BJ (cell line): ENCODE measurements around a stretch of chr12.

DNA sequence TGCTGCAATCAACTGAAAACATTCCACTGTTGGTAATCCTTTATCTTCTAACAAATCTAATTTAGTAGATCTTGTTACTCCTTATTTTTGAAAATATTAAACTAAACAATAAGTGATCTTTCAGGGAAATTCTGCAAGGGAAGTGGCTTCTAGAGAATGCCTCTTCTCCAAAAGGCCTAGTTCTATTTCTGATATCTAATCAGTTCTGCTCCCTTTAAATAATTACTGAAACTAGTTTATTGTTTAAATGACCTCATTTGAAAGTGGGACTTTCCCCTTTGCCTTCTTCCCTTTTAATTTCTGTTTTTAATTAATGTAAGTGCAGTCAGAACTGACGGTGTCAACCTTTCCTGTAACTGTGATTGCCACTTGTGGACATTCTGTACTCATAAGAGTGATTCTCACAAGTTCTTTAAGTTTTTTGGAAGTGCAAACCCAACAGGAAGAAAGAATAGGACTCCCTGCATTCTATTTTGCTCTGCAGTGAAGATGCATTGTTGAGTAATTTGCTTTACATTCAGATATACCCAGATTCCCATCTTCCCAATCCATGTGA is 265.4 kb upstream of the PLEKHG7 start:
- CAGE, long polyA plus RNA = no peak
- RRBS = no CpG with 5 or more reads among the region's 1 CpG

GRCh38 chr12:92546128-92546638 is 156.6 kb upstream of the PLEKHG7 start:
- CAGE, long polyA plus RNA = no peak
- RRBS = no CpG with 5 or more reads among the region's 4 CpGs

GRCh38 chr12:92547740-92548343 is 154.9 kb upstream of the PLEKHG7 start:
- CAGE, long polyA plus RNA = no peak
- RRBS = no CpG with 5 or more reads among the region's 2 CpGs

DNA sequence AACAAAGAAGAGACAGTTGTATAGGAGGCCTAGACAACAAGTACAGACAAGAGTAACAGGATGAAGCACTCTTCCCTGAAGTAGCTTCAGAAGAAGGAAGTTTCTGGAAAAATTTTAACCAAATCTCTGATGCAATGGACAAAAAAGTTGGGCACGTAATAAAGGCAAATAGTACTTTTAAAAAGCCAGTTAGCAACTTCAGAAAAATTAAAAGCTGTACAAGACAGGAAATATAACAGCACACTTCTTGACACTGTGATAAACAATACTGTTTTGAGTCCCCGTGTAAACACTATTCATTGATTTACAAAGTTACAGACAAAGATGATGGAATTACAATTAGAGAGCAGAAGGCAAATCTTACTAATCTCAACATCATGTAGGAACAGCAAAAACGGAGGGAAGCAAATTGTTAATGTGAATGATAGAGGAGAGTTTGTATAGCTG is 134.0 kb upstream of the PLEKHG7 start:
- CAGE, long polyA plus RNA = no peak
- RRBS = no CpG with 5 or more reads among the region's 3 CpGs

- CAGE, long polyA plus RNA = no peak
- RRBS = no CpG with 5 or more reads among the region's 3 CpGs
Measured at GRCh38 chr12:92819272-92819803, 109.8 kb downstream of the EEA1 start.

GRCh38 chr12:92852875-92853074 is 76.3 kb downstream of the EEA1 start:
- CAGE, long polyA plus RNA = no peak
- RRBS = no CpG with 5 or more reads among the region's 1 CpG

- CAGE, long polyA plus RNA = no peak
- RRBS = no CpG with 5 or more reads among the region's 9 CpGs
Measured at GRCh38 chr12:92905347-92905894, 23.7 kb downstream of the EEA1 start.

DNA sequence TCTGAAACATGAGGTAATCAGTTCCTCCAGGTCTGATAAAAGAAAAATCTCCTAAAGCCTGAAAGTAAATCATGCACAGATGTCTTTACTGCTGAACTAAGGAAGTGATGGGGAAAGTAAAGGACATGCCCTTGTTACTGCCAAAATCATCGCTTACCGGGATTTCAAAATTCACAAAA is 1.6 kb downstream of the EEA1 start:
- CAGE, long polyA plus RNA = no peak
- RRBS = no CpG with 5 or more reads among the region's 2 CpGs

DNA sequence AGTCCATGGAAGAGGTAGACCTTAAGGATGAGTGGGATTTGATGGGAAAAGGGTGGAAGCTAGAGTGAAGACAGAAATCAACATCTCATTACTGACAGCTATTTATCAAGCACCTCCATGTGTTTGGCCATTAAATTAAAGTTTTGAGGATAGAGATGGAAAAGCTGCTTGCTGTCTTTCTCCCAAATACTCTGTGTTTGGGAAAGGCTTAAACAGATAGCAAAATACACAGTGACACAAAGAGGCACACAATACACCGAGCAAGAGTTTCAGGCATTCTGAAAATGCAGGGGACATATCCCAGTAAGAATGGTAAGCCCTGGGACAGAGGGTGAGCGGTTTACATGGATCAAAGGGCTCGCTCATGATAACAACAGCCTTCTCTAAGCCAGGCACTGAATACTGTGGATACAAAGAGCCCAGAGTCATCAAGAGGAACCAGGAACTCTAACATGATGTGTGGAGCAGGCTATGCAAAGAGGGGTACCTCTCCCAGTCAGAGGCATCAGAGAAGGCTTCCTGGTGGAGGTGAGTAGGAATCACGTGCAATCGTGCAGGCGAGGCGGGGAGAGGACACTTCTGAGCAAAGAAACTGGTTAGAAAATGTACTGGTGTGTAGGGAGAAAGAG is 76.7 kb upstream of the EEA1 start:
- CAGE, long polyA plus RNA = no peak
- RRBS = no CpG with 5 or more reads among the region's 7 CpGs

DNA sequence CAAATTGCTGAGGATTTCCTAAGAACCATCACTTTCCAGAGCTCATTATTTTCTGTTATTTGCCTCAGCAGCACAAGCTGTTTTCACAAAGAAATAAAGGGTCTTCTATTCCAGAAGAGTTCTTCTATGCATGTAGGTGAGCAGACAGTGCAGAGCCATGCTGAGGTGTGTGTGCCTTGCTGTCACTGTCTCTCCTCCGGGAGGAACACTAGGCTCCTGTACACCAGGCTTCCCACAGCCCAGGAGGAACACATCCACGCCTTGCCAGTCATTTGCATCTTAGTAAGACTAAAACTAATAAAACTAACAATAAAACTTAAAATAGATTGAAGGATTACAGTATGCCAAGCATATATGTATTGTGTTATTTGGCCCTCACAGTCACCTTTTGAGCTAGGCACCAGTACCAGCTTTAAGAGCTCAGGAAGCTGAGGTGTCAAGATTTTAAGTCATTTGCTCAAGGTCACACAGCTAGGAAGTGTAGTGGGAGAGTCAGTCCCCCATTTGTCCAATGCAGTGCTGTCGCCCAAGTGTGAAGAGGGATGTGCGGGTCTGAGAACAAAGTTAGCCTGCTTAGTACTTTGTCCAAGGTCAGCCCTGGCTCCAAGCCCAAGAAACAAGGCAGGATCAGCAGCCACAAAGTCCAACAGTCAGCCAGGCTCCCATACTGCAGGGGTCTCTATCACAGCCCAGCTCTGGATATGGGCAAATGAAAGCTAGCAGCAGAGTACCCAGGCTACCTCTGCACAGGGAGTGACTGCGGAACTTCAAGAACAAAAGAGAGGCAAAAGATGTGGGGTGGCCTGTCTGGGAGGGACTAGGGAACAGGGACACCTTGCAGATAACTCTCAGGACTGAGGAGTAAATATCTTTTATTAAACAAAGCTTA is 90.6 kb upstream of the EEA1 start:
- CAGE, long polyA plus RNA = no peak
- RRBS = no CpG with 5 or more reads among the region's 5 CpGs

GRCh38 chr12:93060630-93061575 is 131.8 kb upstream of the EEA1 start:
- CAGE, long polyA plus RNA = no peak
- RRBS = no CpG with 5 or more reads among the region's 8 CpGs

- CAGE, long polyA plus RNA = no peak
- RRBS = no CpG with 5 or more reads among the region's 2 CpGs
Measured at GRCh38 chr12:93098085-93098600, 169.0 kb upstream of the EEA1 start.

DNA sequence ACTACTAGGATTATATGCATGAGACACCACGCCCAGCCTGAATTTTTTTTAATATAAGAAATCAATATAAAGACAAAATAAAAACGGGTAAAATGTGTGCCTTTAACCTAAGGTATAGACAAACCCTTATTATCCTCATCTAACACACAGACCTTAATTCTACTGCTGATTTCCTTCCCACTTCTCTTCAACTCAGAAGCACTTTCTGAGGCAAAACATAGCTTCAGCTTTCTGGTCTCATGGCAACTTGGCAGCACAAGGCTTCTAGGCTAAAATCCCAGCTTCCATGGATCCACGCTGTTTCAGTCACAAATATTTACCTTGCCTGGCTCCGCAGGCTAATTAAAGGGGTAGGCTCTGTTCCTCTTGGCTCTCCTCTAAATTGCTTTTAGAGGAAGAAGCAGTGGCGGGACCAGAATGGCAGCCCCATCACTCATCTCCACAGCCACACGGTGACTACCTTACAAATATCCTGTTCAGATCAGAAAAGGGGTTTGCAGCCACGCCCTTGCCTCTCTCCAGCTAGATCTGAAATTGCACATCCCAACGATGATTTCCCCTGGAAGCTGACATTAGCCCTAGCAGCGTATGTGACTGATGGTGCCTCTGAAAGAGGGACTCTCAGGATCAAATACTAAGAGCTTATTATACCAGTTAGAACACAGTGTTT is 221.6 kb upstream of the NUDT4 start:
- CAGE, long polyA plus RNA = no peak
- RRBS = no CpG with 5 or more reads among the region's 9 CpGs

DNA sequence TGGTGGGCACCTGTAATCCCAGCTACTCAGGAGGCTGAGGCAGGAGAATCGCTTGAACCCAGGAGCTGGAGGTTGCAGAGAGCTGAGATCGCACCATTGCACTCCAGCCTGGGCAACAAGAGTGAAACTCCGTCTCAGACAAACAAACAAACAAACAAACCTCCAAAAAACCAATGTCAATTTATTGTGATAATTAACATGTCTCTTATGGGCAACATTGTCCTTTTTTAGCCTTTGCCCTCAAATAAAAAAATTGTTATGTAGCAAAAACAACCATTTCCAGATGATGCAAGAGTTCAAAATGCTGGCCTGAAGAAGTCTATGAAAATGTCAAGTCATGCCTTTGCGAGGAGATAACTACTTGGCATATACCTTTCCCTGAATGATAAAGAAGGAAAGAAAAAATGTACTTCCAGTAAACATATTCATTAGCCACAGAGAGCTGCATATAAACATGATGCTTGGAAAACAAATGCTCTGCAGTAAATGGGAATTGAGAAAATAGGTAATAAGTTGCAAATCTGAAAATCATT is 4.7 kb upstream of the NUDT4 start:
- CAGE, long polyA plus RNA = no peak
- RRBS = no CpG with 5 or more reads among the region's 4 CpGs

GRCh38 chr12:93378150-93378281 is 291 bp downstream of the NUDT4 start:
- CAGE, long polyA plus RNA = no peak
- RRBS = under 1% methylated on average over 11 of the region's 22 CpGs

DNA sequence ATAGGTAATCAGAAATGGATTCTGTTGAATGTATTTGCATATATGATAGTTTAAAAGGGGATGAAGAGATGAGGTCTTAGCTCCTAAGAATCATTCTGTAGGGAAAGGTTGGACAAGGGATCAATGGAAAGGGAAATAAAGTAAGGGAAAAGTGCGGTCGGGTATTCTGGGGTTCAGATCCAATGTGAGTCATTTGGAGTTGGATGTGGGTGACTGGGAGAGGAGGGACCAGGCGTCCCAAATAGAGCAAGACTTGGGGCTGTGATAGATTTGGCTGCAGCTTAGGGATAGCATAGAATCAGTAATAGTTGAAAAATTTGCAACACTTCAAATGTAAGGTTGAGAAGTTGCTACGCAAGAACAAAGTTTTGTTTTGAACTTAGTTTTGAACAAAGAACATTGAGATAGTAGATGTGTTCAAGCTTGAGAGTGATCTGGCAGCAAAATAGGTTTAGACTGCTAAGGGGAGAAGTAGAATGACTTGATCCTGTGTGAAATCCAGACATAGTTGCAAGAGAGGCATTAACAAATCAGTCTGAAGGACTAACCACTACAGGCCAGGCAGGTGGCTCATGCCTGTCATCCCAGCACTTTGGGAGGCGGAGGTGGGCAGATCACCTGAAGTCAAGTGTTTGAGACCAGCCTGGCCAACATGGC is 3.8 kb downstream of the NUDT4 start:
- CAGE, long polyA plus RNA = no peak
- RRBS = no CpG with 5 or more reads among the region's 5 CpGs

DNA sequence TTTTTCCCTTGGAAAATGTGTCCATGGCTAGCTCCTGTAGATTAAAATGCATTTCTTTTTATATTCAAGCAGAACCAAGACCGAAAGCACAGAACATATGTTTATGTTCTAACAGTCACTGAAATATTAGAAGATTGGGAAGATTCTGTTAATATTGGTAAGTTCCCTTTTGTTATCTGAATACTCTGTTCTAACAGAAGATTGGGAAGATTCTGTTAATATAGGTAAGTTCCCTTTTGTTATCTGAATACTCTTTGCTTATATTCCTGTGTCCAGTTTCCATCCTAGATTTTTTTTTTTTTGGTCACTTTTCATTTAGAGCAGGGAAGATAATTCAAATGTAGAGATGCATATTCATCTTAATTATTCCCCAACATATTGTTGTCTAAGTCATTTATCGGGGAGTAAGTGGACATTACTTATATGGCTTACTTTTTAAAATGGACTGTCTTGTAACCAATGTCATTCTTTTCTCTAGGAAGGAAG is 21.0 kb downstream of the NUDT4 start:
- CAGE, long polyA plus RNA = no peak
- RRBS = no CpG with 5 or more reads among the region's 2 CpGs

- CAGE, long polyA plus RNA = no peak
- RRBS = under 1% methylated on average over 9 of the region's 41 CpGs
Measured at GRCh38 chr12:93440872-93441453, 784 bp downstream of the UBE2N start.

DNA sequence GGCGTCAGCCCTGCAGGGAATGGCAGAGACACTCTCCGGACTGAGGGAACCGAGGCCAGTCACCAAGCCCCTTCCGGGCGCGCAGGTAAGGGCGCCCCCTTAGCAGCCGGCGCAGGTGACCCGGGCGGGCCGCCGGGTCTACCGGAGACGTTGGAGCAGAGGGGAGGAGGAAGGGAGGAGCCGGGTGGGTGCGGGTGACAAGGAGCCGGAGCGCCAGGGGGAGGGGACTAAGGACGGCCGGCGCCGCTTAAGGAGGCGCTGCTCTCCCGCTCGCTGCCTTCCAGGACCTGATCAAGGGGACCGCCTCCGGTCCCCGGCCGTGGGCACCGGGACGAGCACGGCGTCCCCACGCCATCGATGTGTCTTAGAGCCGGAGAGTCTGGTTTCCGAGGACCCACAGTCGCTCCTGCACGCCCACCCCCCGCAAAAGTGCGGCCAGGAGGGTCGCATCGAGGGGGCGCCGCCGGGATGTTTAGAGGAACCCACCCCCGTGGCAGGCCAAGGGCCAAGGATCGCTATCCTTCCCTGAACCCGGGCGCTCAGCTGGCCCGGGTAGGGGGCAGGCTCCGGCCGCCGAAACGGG is 2.3 kb upstream of the SOCS2 start:
- CAGE, long polyA plus RNA = no peak
- RRBS = 1% methylated on average over 26 of the region's 56 CpGs

- CAGE, long polyA plus RNA = start-site peak on the plus strand at chr12:93571849-93571912, 156 and 96 reads in 2 replicates
- RRBS = no CpG with 5 or more reads among the region's 16 CpGs
Measured at GRCh38 chr12:93571833-93571954, 781 bp upstream of the SOCS2 start.